SK-N-SH (cell line): ENCODE measurements around a stretch of chr21.

GRCh38 chr21:16302783-16303255, 573.0 kb downstream of the USP25 start:
- RRBS = no CpG with 5 or more reads among the region's 4 CpGs
CAGE:
- cytosol, long polyA plus RNA = no peak
- long polyA plus RNA = no peak
- nucleus, long polyA plus RNA = no peak

DNA sequence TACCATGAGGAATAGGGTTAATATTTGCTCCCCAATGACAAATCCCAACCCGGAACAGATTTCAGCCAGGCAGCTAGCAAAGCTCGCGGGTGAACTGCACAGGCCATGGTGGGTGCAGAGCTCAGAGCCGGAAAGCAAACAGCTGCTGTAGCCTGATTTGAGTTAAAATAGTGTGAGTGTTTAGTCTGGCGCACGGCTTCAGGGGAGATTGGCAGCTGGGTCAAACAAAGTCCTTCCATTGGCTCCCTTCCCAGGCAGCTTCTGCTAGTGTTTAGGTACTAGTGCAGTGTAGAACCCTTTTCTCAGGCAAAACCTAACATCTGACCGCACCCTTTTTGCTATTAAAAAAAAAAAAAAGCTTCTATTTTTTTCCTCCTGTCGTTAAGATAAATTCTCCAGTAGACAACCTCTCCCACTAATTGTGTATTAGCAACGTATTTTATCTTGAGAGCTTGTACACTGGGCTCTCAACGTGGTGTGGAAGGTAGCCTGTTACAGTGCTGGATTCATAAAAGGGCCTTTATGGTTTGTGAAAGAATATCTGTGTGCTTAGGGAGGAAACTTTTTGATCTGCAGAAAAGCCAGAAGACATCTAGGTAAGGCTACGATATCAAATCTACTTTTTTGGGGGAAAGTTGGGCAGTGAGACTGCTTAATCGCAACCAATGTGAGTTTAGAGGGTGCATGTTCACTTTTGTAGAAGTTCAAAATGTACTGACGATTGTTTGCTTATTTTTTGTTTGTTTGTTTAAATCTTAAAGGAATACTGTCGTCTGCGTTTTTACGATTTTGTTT, 689.6 kb downstream of the USP25 start:
- RRBS = 22% methylated on average over 3 of the region's 16 CpGs
CAGE:
- cytosol, long polyA plus RNA = no peak
- long polyA plus RNA = no peak
- nucleus, long polyA plus RNA = no peak

DNA sequence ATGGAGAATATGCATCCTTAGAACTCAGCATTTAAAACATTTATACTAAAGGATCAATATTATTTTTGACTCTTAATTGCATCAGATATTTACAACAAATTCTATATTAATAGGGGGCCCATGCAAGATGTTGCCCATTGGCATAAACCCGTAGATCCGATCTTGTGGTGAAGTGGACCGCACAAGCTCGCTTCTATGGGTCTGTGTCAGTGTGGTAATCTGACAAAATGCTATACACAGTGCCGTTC, 809.1 kb downstream of the USP25 start:
- RRBS = no CpG with 5 or more reads among the region's 5 CpGs
CAGE:
- cytosol, long polyA plus RNA = no peak
- long polyA plus RNA = no peak
- nucleus, long polyA plus RNA = no peak

GRCh38 chr21:17070779-17071216, 442.0 kb upstream of the CXADR start:
- RRBS = no CpG with 5 or more reads among the region's 7 CpGs
CAGE:
- cytosol, long polyA plus RNA = no peak
- long polyA plus RNA = no peak
- nucleus, long polyA plus RNA = no peak

DNA sequence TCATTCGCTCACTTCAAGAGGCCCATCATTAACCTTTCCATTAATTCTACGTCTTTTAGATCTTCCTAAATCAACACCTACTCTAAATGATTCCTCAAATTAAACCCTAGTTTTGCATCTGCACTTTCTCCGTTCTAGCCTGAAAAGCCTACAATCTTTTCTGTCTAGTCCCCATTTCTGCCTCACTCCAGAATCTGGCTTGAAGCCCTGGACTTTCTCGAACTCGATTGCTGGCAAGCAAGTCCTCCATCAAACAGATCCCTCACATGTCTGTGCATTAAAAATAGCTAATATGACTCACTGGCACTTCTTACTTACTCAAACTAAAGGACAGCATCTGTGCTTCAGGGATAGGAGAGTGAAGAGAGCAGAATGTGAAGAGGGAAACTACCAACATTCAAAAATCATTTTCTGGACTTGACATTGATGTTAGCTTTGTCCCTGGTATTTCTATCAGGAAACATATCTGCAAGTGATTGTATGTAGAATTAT, 51.8 kb upstream of the CXADR start:
- RRBS = no CpG with 5 or more reads among the region's 5 CpGs
CAGE:
- cytosol, long polyA plus RNA = no peak
- long polyA plus RNA = no peak
- nucleus, long polyA plus RNA = no peak

GRCh38 chr21:17598223-17599066, 14.3 kb downstream of the BTG3 start:
- RRBS = no CpG with 5 or more reads among the region's 4 CpGs
CAGE:
- cytosol, long polyA plus RNA = no peak
- long polyA plus RNA = no peak
- nucleus, long polyA plus RNA = no peak

GRCh38 chr21:17738334-17739020, 80.7 kb downstream of the C21orf91 start:
- RRBS = no CpG with 5 or more reads among the region's 8 CpGs
CAGE:
- cytosol, long polyA plus RNA = no peak
- long polyA plus RNA = no peak
- nucleus, long polyA plus RNA = no peak

DNA sequence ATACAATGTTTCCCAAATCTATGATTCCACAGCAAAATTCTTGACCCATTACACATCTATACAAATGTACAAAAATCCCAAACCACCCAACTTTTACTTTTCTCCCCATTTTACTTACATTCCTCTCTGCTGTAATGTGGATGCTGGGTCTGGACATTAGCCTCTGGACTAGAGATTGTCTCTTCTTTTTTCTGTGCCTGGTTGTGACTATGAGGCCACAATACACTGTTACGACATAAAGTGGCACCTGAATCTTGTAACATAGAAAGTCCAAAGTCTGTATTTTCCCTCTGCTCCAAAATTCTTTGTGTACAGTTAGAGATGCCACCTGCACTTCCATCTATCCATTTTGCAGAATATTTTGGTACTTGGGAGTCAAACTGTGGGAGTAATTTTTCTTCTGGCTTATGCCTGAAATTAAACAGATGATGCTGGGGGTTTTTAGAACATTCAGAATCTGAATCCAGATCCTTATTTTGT, 22.7 kb downstream of the C21orf91 start:
- RRBS = no CpG with 5 or more reads among the region's 1 CpG
CAGE:
- cytosol, long polyA plus RNA = no peak
- long polyA plus RNA = no peak
- nucleus, long polyA plus RNA = no peak

DNA sequence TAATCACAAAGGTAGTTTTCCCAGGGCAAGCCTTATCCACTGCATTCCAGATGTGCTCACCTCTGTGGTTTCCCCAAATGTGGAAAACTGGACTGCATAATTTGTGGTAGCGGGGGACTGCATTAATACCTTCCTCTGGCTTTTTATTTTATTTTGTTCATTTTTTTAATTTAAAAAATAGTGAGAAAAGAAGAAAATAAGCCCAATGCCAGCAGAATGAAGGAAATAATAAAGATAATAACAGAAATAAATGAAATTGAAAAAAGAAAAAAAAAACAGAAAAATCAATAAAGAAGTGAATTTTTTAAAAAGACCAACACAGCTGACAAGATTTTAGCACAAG, 941.6 kb upstream of the TMPRSS15 start:
- RRBS = no CpG with 5 or more reads among the region's 1 CpG
CAGE:
- cytosol, long polyA plus RNA = no peak
- long polyA plus RNA = no peak
- nucleus, long polyA plus RNA = no peak

- RRBS = 96% methylated on average over 8 of the region's 27 CpGs
CAGE:
- cytosol, long polyA plus RNA = no peak
- long polyA plus RNA = no peak
- nucleus, long polyA plus RNA = no peak
Observed at GRCh38 chr21:21146543-21147573, 148.6 kb downstream of the NCAM2 start.

DNA sequence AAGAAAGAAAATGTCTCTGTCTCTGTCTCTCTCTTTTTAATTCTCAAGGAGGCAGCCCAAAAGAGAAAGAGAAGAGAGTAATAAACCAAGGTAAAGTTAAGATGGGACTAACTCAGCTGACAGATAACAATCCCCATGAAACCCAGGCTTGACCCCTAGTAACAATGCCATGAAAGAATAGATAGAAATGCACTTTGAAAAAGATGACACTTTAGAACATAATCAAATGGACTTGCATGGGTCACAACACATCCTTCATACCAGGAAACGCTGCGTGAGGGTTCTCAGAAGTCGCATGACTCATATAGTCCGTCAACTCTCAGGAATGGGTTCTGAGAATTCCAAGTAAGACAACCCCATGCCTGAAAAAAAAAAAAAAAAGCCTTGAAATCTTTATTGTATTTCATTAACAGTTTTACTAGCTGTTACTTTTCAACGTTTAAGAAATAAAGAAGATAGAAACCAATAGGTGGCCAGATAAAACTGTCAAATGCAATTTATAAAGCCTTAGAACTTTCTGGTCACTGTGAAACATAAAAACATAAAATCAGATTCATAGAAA, 201.9 kb downstream of the NCAM2 start:
- RRBS = no CpG with 5 or more reads among the region's 5 CpGs
CAGE:
- cytosol, long polyA plus RNA = no peak
- long polyA plus RNA = no peak
- nucleus, long polyA plus RNA = no peak

DNA sequence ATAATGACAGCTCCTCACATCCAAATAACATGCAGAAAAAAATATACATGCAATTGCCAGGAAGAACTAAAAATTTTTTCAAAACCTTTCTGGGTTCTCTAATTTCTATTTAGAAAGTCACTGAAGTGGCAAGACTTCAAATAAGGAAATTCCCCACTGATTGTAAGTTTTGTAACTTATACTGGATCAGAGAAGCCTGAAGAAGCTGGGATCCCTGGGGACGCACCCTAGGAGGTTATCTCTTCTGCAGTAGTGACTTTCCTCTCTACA, 182.7 kb downstream of the MRPL39 start:
- RRBS = no CpG with 5 or more reads among the region's 1 CpG
CAGE:
- cytosol, long polyA plus RNA = no peak
- long polyA plus RNA = no peak
- nucleus, long polyA plus RNA = no peak

DNA sequence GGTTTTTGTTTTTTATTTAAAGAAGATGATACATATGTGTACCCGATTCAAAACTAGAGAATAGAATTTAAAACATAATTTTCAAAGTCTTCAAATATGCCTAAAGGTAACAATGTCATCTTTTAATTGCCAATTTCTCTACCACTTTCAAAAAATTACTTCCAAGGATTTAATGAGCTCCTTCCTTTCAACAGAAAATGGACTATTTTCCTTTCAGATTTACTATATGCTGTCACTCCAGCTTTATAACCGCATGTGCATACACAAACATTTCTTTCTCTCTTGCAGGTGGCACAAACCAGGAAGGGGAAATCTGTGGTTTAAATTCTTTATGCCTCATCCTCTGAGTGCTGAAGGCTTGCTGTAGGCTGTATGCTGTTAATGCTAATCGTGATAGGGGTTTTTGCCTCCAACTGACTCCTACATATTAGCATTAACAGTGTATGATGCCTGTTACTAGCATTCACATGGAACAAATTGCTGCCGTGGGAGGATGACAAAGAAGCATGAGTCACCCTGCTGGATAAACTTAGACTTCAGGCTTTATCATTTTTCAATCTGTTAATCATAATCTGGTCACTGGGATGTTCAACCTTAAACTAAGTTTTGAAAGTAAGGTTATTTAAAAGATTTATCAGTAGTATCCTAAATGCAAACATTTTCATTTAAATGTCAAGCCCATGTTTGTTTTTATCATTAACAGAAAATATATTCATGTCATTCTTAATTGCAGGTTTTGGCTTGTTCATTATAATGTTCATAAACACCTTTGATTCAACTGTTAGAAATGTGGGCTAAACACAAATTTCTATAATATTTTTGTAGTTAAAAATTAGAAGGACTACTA, 33.5 kb downstream of the MRPL39 start:
- RRBS = no CpG with 5 or more reads among the region's 4 CpGs
CAGE:
- cytosol, long polyA plus RNA = no peak
- long polyA plus RNA = no peak
- nucleus, long polyA plus RNA = no peak

DNA sequence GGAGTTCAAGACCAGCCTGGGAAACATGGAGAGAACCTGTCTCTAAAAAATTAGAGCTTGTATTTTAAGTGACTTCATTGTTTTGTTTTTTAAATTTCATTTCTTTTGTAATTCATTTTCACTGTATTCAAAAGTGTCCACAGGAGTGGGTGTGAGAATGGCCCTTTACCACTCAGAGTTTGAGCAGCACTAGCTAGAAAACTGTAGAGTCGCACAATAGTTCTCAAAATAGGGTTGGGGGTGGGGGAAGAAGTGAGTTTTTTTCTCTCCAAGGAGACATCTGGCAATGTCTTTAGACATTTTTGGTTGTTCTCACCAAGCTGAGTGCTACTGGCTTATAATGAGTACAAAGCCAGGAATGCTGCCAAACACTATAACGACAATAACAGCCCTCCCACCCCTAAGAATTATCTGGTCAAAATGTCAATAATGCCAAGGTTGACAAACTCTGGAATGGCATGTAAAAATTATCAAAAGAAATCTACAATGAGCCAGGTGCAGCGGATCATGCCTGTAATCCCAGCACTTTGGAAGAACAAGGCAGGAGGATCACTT, 2.8 kb downstream of the ATP5PF start:
- RRBS = no CpG with 5 or more reads among the region's 3 CpGs
CAGE:
- cytosol, long polyA plus RNA = no peak
- long polyA plus RNA = no peak
- nucleus, long polyA plus RNA = no peak

DNA sequence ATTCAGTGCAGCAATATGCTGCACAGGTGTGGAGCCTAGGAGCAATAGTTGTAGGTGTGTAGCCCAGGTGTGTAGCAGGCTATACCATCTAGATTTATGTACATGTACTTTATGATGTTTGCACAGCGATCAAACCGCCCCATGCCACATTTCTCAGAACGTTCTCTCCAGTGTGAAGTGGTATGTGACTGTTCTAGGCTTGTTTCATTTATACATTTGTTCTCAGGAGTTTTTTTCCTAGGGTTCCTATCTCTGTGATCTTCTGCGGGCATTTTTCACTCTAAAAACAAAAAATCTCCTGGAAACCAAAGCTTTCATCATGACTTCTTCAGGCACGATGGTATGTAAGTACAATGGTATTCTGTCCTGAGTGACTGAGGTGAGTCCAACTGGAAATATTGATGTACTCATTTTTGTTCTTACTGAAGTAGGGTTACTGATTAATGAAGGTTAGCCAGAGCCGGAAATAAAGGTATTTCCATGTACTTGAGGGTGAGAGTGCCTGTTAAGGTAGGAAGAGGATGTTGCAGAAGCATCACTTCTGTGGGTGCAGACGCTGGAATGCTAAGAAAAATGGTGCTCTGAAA, 153.1 kb downstream of the GABPA start:
- RRBS = no CpG with 5 or more reads among the region's 7 CpGs
CAGE:
- cytosol, long polyA plus RNA = no peak
- long polyA plus RNA = no peak
- nucleus, long polyA plus RNA = no peak

DNA sequence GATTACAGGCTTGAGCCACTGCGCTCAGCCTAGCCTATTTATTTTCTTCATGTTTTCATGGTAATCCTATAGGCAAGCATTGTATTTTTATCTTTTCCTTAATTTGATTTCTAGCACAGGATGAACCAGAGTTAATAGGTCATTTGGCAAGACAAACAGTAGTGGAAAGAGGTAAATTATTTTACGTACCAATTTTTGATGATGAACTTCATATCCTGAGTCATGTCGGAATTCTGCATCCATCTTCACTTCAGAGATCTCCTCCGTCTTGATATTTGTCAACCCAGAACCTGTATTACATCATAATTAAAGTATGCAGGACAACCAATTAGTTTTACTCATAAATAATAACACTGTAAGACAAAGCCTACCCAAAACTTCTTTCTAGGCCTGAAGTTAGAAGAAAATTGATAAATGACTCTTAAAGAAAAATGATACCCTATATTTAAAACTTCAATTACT, 162.6 kb downstream of the GABPA start:
- RRBS = no CpG with 5 or more reads among the region's 4 CpGs
CAGE:
- cytosol, long polyA plus RNA = no peak
- long polyA plus RNA = no peak
- nucleus, long polyA plus RNA = no peak

DNA sequence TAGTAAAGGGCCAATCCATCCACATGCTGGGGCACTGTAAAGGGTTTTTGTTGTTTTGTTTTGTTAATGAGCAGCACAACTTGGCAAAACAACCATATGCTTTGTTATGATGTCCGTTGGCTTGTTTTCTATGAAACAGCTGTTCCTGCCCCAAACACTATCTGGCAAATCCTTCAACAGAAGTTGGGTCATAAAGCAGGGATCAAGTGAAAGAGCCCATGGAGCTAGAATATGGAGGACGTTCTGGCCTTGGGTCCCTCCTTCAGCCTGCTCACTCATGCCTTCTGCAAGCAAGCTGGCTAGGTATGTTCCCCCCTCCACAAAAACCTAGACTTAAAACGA, 183.6 kb downstream of the APP start:
- RRBS = no CpG with 5 or more reads among the region's 3 CpGs
CAGE:
- cytosol, long polyA plus RNA = no peak
- long polyA plus RNA = no peak
- nucleus, long polyA plus RNA = no peak

DNA sequence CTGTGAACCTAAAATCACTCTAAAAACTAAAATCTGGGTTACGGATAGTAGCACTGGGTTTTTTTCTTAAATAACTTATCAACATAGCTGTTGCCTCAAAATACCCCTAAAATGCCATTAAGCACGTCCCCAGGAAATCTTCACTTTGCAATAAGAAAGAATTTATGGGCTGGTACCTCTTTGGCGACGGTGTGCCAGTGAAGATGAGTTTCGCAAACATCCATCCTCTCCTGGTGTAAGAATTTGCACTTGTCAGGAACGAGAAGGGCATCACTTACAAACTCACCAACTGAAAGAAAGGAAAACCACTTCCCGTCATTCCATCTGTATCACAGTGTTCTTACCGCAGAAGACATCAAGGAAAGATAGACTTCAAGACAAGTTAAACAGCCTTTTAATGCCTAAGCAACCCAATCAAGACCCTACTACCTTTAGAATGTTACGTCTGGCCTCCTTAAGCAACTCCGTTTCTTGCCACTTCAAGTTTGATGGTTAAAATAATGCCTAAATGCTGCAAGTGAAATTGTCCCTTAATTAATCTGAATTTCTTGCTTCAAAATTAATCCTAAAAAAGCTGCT, 117.4 kb downstream of the APP start:
- RRBS = no CpG with 5 or more reads among the region's 10 CpGs
CAGE:
- cytosol, long polyA plus RNA = no peak
- long polyA plus RNA = no peak
- nucleus, long polyA plus RNA = no peak

GRCh38 chr21:26068480-26069298, 101.9 kb downstream of the APP start:
- RRBS = no CpG with 5 or more reads among the region's 9 CpGs
CAGE:
- cytosol, long polyA plus RNA = no peak
- long polyA plus RNA = no peak
- nucleus, long polyA plus RNA = no peak

DNA sequence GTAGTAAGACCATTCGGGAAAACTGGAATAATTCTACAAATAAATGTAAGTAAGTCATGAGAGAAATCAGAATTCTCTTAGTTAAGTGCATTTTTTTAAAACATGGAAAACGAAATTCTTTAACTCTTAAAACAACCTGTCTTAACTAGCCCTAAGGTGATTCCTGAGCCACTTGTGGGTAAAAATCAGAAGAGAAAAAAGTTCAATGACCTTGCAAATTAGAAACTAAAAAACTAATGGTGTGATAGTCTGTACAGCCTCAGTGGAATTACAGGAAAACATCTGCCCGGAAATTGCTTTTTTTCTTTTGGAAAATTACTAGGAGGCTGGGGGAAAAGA, 1.9 kb downstream of the APP start:
- RRBS = no CpG with 5 or more reads among the region's 3 CpGs
CAGE:
- cytosol, long polyA plus RNA = no peak
- long polyA plus RNA = no peak
- nucleus, long polyA plus RNA = no peak